Parotid gland (tissue), 1 donor: ENCODE measurements around a stretch of chr17.

GRCh38 chr17:41544201-41544909 lies 16.2 kb upstream of the KRT19 start:
- PRO-cap: no peak

DNA sequence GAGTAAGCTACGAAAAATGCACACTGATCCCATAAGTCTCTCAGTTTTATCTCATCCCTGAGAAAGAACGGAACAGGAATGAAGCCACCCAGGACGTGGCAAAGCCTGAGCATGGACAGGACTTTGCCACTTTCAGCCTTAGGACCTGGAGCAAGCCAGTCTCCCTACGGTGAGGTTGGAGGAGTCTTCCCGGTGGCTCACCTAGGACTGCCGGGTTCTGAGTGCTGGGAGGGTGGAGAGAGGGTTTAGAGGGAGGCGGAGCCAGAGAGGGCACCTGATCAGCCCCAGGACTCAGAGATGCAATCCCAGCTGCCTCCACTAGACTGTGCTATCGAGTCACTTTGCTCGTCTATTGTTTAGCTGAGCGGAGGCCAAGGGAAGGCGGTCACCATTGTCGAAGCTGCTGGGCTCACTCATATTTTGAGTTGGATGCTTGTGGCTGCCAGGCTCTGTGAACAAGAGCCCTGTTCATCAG lies 7.2 kb downstream of the KRT14 start:
- PRO-cap: no peak

DNA sequence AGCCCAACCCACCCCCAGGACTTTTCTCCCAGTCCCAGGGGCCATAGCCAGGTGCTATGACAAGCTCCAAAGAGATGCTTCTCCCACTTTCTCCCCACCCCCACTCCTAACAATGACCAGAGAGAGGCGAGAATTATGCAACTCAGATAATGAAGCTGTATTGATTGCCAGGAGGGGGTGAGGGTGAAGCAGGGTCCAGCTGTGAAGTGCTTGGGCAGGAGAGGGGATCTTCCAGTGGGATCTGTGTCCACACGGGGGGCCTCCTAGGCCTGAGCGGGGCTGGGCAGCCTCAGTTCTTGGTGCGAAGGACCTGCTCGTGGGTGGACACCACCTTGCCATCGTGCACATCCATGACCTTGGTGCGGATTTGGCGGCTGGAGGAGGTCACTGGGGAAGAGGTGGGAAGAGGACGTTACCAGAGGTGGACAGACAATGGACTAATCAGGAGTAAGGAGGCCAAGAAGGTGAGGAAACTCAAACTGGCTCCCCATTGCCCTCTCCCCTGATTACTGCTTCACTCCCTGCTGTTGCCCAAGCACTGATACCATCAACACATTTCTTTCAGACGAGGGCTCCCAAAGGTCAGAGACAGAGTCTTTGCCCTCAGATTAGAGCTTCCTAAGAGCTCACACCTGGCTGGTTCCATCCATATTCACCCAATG lies 4.4 kb downstream of the KRT14 start:
- PRO-cap: no peak

- PRO-cap: no peak
Observed at GRCh38 chr17:41584706-41585244, 1.9 kb downstream of the KRT14 start.

DNA sequence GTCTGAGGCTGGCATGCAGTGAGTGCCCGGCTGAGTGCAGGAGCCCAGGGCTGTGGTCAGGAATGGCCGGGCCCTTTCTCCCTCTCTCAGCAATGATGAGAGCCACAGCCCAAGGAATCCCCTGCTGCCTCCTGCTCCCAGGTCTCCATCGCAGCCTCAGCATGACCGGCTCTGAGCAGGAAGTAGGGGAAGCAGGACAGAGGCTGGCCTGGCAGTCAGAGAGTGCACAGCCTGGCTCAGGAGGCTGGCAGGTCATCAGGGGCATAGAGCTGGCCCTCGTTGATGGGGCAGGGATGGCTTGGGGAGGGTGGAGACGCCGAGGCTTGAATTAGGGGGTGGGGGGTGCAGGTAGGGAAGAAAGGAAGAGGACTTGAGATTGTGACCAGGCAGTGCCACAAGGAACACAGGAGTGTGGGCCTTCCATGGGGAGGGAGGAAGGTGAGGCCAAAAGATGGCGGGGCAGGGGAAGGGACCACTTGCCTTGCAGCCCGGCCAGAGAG lies 32.0 kb upstream of the KRT17 start:
- PRO-cap: no peak

- PRO-cap: unidirectional peak, minus-strand start at chr17:41679039; bidirectional peak, plus-strand start at chr17:41679348, minus-strand start at chr17:41679209
Observed at GRCh38 chr17:41678573-41679763, 9.7 kb upstream of the EIF1 start.

GRCh38 chr17:41690617-41691639 lies 2.2 kb downstream of the EIF1 start:
- PRO-cap: no peak

DNA sequence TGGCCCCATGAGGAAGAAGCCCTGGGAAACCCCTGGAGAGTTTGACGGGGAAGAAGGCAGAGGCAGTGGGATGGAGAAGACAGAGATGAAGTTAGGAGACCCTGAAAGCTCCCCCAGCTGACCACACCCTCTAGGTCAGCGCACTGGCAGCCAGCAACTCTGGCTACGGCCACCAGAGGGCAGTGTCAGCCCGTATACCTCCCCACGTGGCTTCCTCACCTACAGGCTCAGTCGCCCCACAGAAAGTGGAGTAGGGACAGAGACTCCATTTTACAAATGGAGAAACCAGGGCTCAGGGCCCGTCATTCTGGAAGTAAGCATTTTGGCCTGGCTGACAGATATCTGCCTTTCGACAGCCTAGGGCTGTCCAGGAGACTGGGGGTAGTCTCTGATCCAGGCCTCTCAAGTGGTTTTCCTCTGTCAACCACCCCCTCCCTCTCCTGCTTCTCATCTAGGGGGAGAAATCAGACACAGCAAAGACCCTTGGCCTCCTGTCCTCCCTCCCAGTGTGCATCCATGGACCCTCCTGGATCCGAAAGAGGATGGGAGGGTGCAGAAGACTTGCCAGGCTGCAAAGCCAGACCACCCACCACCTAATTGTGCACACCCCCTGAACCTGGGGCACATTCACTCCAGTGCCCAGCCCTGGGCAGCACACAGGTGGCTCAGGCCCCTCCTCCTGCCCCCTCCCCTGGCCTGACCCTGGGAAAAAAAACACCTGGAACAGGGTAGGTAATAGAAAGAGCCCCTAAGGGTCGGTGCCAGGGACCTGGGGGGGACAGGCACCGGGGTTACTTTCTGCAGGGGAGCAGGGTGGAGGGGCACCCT lies 3.8 kb upstream of the HAP1 start:
- PRO-cap: no peak

- PRO-cap: no peak
Observed at GRCh38 chr17:41757508-41757985, 23.1 kb upstream of the HAP1 start.

- PRO-cap: no peak
Observed at GRCh38 chr17:41781254-41782106, 5.0 kb downstream of the JUP start.

DNA sequence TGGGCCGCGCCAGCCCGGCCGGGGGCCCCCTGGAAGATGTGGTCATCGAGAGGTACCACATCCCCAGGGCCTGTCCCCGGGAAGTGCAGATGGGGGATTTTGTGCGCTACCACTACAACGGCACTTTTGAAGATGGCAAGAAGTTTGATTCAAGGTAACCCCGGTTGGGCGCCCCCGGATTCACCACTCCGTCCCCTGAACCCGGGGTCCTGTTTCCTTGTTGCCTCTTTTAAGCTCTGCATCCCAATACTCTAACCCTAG lies 252 bp downstream of the FKBP10 start:
- PRO-cap: no peak

DNA sequence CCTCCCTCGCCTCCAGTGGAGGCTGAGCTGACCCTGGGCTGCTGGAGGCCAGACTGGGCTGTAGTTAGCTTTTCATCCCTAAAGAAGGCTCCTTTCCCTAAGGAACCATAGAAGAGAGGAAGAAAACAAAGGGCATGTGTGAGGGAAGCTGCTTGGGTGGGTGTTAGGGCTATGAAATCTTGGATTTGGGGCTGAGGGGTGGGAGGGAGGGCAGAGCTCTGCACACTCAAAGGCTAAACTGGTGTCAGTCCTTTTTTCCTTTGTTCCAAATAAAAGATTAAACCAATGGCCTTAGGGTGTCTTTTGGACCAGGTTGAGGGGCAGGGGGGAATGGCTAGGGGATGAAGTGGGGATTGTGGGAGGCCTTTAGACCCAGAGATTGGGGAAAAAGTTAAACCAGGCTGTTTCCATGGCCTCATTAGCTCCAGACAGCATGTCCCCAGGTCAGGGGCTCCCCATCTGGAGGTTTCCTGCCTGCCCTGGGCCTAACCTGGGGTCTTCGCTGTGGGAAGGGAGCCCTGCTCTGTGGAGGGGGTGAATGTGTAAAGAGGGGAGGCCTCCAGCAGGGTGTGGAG lies 10.2 kb downstream of the FKBP10 start:
- PRO-cap: no peak

GRCh38 chr17:41866878-41867455 lies 1.7 kb upstream of the KLHL11 start:
- PRO-cap: no peak

DNA sequence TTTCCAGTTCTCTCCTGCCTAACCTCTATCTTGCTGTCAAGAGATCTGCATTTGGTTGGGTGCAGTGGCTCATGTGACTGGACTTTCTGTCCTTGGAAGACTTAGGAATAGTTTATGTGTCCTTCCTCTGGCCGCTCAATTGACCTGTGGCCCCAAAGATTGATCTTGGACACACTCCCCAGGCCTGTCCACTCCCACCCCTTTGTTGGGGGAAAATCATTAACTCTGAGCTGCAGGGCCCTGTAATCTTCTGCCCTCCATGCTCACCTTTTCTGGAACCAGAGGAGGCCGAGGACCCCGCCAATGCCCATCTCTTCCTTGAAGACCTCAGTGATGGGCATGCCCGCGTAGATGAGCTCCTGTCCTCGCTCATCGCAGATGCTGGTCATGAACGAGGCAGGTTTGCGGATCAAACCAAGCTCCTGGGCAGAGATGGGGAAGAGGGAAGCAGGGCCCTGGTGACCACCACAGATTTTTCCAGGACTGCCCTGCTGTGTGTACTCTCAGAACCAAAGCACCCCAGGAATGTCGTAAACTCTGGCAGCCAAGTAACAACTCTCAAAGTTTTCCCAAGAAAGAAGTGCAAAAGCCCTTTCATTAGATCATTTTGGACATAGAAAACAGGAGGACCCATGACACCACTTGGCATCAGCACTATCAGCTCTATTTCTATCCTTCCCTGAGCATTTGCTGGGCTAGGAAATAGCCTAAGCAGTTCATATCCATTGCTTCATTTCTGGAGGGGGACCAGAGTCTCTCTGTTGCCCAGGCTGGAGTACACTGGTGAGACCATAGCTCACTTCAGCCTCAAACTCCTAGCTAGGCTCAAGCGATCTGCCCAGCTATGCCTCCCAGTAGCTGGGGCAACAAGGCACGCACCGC lies 8.6 kb upstream of the KLHL11 start:
- PRO-cap: no peak

- PRO-cap: no peak
Observed at GRCh38 chr17:41885900-41886321, 20.7 kb upstream of the KLHL11 start.

- PRO-cap: unidirectional peak, plus-strand start at chr17:41918431
Observed at GRCh38 chr17:41917966-41918693, 621 bp downstream of the ACLY start.

- PRO-cap: unidirectional peak, minus-strand start at chr17:41967846
Observed at GRCh38 chr17:41967204-41968131, 873 bp downstream of the CNP start.

- PRO-cap: no peak
Observed at GRCh38 chr17:41984497-41984841, 17.9 kb downstream of the CNP start.

GRCh38 chr17:42022224-42022867 lies 2.5 kb downstream of the NKIRAS2 start:
- PRO-cap: no peak

GRCh38 chr17:42028488-42028920 lies 8.6 kb downstream of the NKIRAS2 start:
- PRO-cap: no peak